ENCODE measurements around a stretch of chr19.

GRCh38 chr19:1985418-1986682, 29.7 kb downstream of the BTBD2 start:
- RRBS: 88% methylated on average over 13 of the region's 70 CpGs

- RRBS: 82% methylated on average over 10 of the region's 21 CpGs
Measured at GRCh38 chr19:2016026-2016716, 657 bp upstream of the BTBD2 start.

- RRBS: under 1% methylated on average over 4 of the region's 28 CpGs
Measured at GRCh38 chr19:2049398-2050518, 1.3 kb downstream of the MKNK2 start.

- RRBS: 18% methylated on average over 3 of the region's 17 CpGs
Measured at GRCh38 chr19:2056235-2057144, 5.4 kb upstream of the MKNK2 start.

- RRBS: 70% methylated on average over 17 of the region's 38 CpGs
Measured at GRCh38 chr19:2094994-2095716, 971 bp downstream of the MOB3A start.

GRCh38 chr19:2121596-2122214, 25.0 kb downstream of the IZUMO4 start:
- RRBS: 93% methylated on average over 4 of the region's 24 CpGs

- RRBS: no CpG with 5 or more reads among the region's 15 CpGs
Measured at GRCh38 chr19:2129291-2129826, 22.0 kb downstream of the AP3D1 start.

- RRBS: no CpG with 5 or more reads among the region's 21 CpGs
Measured at GRCh38 chr19:2179745-2180255, 16.1 kb downstream of the DOT1L start.

DNA sequence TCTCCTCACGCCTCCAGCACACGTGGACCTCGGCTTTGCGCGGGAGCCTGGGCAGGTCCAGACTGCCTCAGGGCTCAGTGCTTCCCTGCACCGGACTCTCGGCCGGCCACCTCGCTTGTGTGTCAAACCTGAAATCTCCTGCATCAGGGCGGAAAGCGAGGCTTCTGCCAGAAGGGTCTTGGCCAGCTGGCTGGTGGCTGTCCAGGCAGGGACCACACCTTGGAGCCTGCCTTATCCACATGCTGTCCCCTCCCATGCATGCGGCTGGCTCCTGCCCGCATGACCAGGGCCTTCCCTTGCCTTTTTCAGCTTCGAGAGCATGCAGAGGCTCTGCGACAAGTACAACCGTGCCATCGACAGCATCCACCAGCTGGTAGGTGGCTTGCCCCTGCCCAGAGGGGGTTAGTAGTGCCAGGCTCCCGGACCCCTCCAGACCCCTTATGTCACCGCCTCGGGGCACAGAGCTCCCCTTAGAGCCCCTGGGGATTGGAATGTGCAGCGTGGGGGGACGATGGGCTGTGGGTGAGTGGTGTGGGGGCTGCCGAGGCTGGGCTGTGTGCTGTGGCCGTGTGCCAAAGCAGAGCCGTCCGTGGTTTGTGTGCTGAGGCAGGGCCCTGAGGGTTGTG, 25.8 kb downstream of the DOT1L start:
- RRBS: no CpG with 5 or more reads among the region's 26 CpGs

GRCh38 chr19:2253073-2253532, 3.1 kb downstream of the JSRP1 start:
- RRBS: 23% methylated on average over 15 of the region's 32 CpGs

GRCh38 chr19:2268846-2269391, 12.7 kb upstream of the JSRP1 start:
- RRBS: no CpG with 5 or more reads among the region's 36 CpGs

GRCh38 chr19:2269392-2270637, 12.2 kb downstream of the PEAK3 start:
- RRBS: under 1% methylated on average over 43 of the region's 148 CpGs

GRCh38 chr19:2273352-2274064, 8.5 kb downstream of the PEAK3 start:
- RRBS: 4% methylated on average over 3 of the region's 44 CpGs

DNA sequence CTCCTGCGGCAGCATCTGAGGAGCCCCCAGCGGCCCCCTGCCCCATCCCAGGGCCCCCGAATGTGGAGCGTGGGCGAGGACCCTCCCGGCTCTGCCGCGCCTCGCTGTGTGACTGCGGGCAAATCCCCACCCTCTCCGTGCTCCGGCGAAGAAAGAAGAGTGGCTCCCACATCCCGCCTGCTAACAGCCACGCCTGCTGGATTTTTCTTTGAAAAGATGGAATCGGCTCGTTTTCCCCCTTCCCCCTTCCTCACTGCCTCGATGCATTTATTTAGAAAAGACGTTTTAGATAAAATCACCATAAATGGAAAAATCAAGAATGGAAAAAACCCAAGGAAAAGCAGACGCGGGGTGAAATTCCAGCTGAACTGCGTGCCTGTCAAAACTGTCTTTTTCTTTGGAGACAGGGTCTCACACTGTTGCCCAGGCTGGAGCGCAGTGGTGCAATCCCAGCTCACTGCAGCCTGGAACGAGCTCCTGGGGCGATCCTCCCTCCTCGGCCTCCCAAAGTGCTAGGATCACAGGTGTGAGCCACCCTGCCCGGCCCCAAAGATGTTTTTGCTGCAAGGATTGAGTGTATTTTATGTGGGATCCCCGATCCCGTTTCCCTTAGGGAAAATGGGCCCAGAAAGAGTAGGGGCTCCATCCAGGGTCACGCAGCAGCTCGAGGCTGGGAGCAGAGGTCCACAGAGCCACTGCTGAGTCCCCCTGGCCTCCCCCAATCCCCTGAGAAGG, 776 bp upstream of the PEAK3 start:
- RRBS: 10% methylated on average over 7 of the region's 31 CpGs

- RRBS: no CpG with 5 or more reads among the region's 29 CpGs
Measured at GRCh38 chr19:2295422-2296277, 12.3 kb downstream of the LINGO3 start.

- RRBS: no CpG with 5 or more reads among the region's 13 CpGs
Measured at GRCh38 chr19:2307823-2307980, 252 bp downstream of the LINGO3 start.

DNA sequence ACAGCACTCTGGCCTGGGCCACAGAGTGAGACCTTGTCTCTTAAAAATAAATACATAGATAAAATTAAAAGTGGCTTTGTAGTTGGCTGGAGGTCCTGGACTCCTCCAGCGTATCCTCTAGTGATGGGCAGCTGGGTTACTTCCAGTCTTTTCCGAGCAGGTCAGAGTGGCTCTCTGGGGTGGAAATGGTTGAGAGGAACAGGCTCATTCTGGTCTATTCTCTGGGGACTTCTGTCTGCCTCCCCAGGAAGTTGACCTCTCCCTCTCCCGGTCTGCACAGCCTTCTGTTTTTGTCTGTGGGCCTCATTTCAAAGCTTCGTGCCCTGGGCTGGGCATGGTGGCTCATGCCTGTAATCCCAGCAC, 10.0 kb downstream of the LSM7 start:
- RRBS: no CpG with 5 or more reads among the region's 4 CpGs

DNA sequence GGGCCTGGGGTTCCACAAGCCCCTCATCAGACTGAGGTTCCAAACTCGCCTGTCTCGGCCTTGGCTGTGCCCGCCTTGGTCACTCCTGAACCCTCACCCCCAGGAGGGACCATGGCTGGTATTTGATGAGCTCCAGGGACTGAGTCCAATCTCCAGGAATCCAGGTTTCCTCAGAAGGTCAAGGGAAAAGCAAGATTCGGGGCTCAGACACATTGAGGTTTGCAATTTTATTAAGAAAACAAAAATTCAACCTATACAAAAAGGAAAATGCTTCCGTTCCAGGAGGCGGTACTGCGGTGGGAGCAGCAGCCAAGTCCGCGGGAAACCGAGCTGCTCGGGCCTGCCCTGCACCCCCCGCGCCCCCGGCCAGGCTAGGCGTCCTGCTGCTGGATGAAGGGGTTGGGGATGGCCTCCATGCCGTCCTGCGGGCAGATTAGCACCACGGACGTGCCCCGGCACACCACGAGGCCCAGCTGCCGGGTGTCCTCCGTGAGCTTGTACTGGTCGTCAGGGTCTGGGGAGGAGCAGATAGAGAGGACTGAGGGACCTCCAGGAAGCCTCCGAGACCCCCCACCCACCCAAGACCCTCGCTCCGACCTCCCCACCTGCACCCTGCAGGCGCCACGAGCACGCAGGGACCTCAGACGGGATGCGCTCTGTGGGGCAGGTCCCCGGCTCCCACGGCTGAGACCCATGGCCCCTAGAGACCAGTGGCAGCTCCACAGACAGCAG, 6.9 kb downstream of the LSM7 start:
- RRBS: 90% methylated on average over 4 of the region's 34 CpGs

GRCh38 chr19:2332251-2332785, 3.8 kb downstream of the SPPL2B start:
- RRBS: 83% methylated on average over 1 of the region's 14 CpGs

- RRBS: 1% methylated on average over 9 of the region's 26 CpGs
Measured at GRCh38 chr19:2462786-2463222, 6.0 kb upstream of the LMNB2 start.

Data from skeletal muscle cell (primary cell).